LNCaP clone FGC (cell line): ENCODE results near the genes SPOPL and GTDC1.

DNA sequence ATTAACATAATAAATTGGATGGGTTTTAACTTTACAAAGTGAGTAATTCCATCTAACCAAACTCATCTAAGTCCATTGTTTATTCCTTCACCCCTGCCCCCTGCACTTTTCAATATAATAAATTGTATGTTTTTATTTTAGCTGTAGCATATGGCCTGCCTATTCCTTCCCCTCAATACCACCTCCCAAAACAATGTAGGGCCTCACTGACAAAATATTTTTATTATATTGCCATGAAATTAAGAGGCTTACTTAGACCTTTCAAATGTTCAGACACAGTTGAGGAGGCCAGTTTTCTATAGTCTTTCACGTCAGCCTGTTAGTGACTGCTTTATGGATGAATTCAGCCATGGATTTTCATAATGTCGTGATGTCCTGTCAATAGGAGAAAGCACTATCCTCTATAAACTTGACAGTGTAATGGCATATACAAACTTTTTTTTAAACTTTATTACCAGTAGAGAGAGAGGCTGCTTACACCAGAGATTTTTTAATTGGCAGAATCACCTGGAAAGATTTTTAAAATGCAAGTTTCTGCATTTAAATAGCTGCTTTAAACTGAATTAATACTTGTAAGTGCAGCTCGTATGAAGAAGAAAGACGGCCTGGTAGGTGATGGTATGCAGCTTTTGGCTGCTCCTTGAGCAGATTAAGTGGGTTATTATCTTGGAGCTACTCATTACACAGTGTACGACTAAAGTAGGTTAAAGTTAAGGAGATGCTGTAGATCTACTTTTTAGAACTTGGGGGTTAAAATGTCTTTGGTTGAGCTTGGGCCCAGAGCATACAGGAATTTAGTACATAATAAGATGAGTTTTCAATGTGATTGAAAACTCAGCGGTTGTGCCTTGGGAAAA is 42.7 kb downstream of the CCNT2 start:
- RRBS, 2 experiments = no CpG with 5 or more reads among the region's 6 CpGs

DNA sequence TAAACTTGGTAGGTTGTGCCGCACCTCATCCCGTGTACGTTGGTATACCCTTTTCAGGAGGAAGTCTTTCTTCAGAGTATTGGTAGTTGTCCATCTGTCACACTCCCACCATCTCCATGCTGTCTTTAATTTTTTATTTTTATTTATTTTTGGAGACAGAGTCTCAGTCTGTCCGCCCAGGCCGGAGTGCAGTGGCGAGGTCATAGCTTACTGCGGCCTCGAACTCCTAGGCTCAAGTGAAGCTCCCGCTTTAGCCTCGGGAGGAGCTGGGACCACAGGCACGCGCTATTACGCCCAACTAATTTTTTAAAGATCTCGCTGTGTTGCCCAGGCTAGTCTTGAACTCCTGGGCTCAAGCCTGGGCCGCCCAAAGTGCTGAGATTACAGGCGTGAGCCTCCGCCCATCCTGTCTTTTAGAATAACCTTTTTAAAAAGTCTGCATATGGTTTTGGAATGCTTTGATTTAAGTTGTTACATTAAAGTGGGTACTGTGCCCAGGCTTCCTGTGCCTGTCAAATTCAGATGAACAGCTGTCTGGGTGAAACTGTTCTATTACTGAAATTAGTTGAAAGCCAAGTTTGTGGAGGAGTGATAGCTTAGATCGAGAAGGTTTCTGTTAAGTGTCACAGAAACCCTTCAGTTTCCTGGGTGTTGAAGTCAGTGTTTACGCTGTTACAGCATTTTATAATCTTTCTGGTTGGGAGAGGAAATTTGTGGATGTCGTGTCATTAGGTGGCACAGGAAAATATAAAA is 941 bp downstream of the RAB3GAP1 start:
- RRBS, 2 experiments = no CpG with 5 or more reads among the region's 20 CpGs

- RRBS, 2 experiments = no CpG with 5 or more reads among the region's 1 CpG
Measured at GRCh38 chr2:135962248-135962477, 23.3 kb downstream of the DARS1 start.

- RRBS, 2 experiments = 2 to 3% methylated on average over 7 of the region's 43 CpGs
Measured at GRCh38 chr2:136116034-136116914, 1.7 kb downstream of the CXCR4 start.

DNA sequence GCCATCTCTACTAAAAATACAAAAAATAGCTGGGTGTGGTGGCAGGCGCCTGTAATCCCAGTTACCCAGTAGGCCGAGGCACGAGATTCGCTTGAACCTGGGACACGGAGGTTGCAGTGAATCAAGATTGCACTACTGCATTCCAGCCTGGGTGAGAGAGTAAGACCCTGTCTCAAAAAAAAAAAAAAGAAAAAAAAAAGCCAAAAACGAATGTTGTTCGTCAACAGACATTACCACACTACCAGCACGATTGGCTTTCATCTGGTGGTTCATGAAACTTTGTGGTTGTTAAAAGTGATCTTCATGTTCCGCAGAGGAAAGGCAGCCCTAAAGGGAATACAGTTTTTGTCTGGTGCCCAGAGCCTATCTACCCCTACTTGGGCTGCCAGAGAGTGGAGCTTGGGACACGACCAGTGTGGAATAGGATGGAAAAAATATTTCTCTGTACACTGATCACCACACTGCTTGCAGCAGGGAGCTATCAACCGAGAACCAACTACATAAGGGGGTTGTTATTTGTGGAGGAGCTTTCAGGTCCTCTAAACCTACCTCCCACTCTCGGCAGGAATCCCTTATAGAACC is 13.6 kb upstream of the CXCR4 start:
- RRBS, 2 experiments = no CpG with 5 or more reads among the region's 12 CpGs

GRCh38 chr2:136139512-136140013 is 21.6 kb upstream of the CXCR4 start:
- RRBS, 2 experiments = no CpG with 5 or more reads among the region's 3 CpGs

DNA sequence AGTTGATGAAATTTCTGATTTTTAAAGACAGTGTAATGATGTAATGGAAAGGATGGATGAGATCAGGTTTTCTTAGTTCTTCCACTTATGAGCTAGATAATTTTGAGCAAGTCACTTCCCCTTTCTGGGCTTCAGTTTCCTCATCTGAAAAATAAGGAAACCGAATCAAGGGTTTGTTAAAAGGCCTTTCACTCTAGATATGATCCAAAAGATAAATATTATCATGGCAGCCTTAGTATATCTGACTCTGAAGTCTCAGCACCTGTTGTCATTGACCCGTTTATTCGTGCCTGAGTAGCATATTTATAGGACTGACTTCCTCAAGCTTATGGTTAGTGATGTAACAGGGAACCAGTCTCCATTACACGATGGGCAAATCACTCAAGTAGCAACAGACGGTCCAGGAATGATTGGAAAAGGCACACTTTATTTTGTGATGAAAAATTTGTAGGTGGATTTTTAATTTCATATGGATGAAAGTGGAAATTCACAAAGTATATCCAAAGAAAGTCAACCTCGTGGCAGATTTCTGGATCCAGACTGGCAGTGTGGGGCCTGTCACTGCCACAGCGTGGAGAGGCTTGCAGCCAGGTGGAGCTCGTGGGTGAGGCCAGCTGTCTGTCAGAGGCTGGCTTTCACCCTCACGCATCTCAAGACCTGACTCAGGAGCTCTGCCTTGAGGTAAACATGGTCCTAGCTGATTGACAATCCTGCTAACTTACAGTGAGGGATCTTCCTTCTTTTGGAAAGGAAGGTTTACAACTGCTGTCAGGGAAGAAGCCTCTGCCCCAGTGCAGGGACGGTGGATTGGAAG is 137.9 kb upstream of the CXCR4 start:
- RRBS, 2 experiments = no CpG with 5 or more reads among the region's 10 CpGs

GRCh38 chr2:136331274-136331647 is 213.3 kb upstream of the CXCR4 start:
- RRBS, 2 experiments = no CpG with 5 or more reads among the region's 5 CpGs

GRCh38 chr2:138282111-138282527 is 219.5 kb upstream of the SPOPL start:
- RRBS, 2 experiments = no CpG with 5 or more reads among the region's 3 CpGs

DNA sequence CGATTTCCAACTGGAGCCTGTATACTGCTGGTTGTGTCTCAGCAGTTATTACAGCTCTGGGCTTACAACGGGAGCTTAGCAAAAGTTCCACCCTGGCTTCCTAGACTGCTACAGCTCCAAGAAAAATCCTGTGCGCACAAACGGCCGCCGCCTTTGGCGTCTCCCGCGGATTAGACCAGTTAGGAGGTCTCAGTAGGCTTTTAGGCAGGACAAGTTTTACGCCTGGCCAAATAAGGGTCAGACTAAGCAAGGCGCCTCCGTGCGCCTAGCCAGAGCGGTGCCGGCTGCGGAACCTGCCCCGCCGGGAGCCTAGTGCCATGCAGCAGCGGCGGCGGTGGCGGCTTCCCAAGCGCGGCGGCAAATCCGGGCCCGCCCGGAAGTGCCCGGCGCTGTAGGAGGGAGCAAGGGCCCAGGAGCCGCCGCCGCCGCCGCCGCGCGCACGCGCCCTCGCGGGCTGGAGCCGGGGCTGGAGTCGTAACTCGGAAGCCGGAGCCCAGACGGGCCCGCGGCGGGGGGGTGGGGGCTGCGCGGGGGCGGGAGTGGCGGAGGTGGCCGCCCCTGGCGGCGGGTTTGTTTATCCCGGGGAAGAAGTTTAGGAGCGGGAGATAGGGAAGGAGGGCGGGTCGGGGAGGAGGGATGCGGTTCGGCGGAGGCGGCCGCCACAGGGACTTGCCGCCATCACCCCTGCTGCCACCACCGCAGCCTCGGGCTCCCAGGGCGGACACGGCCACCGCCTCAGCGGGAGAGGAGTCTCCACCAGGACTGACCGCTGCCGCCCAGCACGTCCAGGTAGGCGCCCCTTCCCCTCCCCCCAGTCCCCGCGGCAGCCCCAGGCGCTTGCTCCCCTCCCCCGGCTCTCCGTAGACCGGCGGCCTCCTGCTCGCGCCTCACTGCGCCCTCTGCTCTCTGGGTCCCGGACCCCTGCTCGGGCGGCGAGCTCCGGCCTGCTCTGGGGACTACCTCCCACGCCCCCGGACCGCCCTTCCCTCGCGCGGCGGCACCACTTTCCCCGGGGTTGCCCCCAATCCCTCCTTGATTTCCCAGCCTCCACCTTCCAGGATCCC is at the start of gene SPOPL:
Gene SPOPL, plus strand, starts transcription at position 440 of the 1,064 bp plus-strand sequence.
- RRBS, 2 experiments = 1 to 2% methylated on average over 43 of the region's 100 CpGs

GRCh38 chr2:138515947-138516705 is 14.6 kb downstream of the SPOPL start:
- RRBS, 2 experiments = no CpG with 5 or more reads among the region's 3 CpGs

- RRBS, 2 experiments = no CpG with 5 or more reads among the region's 2 CpGs
Measured at GRCh38 chr2:143255848-143256444, 126.7 kb downstream of the ARHGAP15 start.

- RRBS, 2 experiments = no CpG with 5 or more reads among the region's 3 CpGs
Measured at GRCh38 chr2:143901063-143901649, 431.2 kb downstream of the GTDC1 start.

GRCh38 chr2:144331653-144332847 is at the start of gene GTDC1:
TSS of gene GTDC1 (minus strand) at chr2:144332512.
- RRBS, 2 experiments = 1% methylated on average over 81 of the region's 134 CpGs

- RRBS, 2 experiments = no CpG with 5 or more reads among the region's 10 CpGs
Measured at GRCh38 chr2:144372217-144373040, 40.1 kb upstream of the GTDC1 start.

DNA sequence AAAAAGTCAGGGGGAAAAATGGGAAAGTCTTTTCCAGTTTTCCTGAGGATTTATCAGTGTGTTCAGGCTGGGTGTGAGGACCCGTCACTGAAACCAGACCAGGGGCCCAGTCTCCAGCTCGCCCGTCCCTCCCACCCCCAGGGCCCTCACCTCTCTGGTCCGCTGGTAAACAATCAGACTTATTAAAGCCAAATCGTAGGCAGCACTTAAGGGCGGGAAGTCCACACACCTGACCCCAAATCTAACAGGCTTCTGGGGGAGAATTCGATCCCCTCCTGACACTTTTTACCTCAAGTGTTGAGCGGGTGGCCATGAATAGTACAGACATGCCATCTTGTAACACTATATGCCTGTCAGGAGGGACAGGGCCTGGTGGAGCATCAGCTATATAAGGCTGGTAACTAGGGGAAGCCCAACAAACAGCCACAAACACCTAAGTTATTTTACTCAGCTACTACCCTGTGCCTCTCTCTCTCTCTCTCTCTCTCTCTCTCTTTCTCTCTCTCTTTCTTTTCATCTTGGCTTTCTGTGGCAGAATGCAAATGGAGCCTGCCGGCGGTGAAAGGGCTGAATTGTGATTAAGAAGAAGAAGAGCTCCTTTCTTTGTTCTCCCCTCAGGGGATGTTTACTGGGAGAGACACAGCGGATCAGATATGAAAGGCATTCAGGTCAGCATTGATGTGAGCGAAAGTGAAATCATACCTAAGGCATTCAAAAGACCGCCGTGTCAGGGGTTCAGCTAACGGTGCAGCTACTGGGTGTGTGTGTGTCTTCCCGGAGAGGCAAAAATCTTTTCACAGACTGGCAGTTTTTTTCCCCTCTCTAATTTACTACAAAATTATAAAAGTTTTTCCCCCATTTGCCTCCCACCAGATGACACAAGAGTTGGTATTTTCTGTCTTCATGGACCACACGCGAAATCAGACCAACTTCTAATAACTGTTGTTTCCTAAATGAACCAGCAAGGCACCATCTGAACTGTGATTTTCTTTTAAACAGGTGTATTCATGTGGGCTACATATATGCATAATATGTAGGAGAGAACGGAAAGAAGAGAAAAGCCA is 9.4 kb downstream of the ZEB2 start:
- RRBS, 2 experiments = no CpG with 5 or more reads among the region's 19 CpGs

GRCh38 chr2:144514093-144514757 is 5.7 kb downstream of the ZEB2 start:
- RRBS, 2 experiments = no CpG with 5 or more reads among the region's 5 CpGs

DNA sequence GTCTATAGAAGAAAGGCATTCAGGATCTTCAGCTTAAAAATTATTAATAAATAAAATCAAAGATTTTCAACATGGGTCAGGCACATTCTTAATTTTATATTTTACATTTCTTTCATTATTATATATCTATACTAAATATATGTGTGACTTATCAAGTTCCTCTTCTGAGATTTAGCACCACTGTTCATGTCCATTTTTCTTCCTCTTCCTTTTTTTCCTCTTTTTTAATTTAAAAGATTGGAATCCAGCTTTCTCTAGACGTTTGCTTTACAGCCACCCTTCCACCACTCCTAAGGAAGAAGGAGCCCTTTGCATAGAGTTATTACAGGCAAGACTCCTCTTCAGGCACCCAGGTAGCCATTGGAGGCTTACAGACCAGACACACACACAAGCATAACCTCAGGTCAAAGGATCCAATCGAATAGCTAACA is 2.2 kb upstream of the ZEB2 start:
- RRBS, 2 experiments = no CpG with 5 or more reads among the region's 2 CpGs

DNA sequence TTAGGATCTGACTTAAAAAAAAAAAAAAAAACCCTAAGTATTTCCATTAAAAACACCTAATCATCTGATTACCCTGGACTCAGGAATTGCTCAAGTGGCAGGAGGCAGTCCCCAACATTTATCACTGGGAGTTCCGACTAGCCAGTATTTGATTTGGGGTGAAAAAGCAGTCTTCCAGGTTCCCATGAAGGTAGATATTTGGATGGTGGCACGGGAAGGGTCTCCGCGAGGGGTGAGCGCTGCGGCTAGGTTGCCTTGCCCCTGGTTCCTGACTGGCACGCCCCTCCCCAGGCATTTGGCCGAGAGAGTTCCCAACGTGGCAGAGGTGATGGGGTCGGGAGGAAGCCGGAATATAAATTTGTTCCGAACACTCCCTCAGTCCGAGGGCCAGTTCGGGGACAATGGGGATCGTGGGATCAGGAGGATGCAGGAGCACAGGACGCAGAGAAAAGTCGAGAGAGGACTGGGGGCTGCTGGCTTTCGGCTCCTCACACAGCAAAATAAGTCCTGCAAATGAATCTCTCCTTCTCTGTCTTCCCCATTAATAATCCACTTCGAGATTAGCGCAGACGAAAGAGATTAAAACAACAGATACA is 2.8 kb upstream of the ZEB2 start:
- RRBS, 2 experiments = no CpG with 5 or more reads among the region's 21 CpGs